Thoracic aorta endothelial cell (primary cell): Measurements from ENCODE around the gene GREB1L.

- CAGE, long polyA plus RNA: no peak
Observed at GRCh38 chr18:13087020-13087224, 95.8 kb downstream of the CEP192 start.

DNA sequence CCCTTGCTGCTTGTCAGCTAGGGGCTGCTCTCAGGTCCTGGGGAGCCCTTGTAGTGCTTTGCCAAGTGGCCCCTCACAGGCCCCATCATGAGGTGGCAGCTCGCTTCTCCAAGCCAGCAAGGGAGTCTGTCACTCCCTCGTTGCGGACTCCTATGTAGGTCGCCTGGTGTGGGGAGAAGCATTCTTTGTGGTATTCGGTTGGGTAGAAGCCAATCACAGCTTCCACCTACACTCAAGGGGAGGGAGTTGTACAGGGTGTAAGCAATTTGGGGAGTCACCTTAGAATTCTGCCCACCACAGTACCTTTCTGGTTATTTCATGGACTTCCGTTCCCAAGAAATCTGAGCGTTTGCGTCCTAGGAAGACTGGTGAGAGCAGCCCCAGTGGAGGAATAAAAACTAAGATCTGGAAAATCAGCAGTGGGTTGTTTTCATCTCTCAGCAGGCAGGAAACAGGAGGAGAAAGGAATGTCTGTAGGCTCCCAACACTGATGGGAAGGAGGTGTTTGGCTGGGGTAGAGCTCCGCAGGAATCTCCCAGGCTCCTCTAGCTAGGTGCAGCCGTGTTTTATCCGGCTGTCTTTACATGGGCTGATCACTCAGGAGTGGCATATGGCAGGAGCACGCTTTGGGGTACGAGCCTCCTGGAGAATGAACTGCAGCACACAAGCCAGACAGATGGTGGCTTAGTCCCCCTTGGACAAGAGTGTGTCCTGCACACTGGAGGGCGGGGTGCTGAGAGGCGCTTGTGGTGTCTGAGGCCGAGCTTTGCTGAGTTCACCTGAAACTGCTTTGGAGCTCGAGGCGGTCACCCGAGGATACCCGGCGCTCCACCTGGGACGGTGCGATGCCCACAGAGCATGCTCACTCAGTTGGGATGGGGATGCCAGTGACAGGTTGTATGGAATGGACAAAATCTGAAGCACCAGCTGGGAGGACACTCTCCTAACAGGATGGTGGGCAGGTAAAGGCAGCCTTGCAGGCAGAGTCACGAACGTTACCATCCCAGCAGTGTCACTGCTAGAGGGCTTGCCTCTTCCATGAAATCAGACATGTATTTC, 58.4 kb downstream of the LDLRAD4 start:
- CAGE, long polyA plus RNA: no peak

DNA sequence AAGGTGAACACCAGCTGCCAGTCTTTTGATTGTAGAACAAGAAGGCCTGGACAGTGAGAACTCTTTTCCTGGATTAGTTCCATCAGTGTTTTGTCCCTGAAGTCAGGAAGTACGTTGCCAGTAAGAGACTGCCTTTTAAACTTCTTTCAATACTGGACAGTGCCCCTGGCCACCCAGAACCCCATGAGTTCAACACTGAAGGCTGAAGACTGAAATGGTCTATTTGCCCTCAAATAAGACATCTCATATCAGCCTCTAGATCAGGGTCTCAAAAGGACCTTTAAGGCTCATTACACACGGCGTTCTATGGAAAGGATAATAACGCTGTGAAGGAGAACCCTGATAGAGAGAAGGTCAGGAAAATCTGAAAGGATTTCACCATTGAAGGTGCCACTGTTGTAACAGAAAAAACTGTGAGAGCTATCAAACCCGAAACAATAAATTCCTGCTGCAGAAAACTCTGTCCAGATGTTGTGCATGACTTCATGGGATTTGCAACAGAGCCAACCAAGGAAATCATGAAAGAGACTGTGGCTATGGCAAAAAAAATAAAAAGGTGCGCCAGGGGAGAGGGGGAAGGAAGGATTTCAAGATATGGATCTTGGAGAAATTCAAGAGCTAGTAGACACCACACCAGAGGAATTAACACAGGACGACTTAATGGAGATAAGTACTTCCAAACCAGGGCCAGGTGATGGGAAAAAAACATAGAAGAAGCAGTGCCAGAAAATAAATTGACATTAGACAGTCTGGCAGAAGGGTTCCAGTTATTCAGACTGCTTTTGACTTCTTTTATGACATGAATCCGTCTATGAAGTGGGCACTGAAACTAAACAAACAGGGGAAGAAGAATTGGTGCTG, 87.9 kb downstream of the LDLRAD4 start:
- CAGE, long polyA plus RNA: no peak

GRCh38 chr18:13377234-13377781, 158.7 kb downstream of the LDLRAD4 start:
- CAGE, long polyA plus RNA: no peak

DNA sequence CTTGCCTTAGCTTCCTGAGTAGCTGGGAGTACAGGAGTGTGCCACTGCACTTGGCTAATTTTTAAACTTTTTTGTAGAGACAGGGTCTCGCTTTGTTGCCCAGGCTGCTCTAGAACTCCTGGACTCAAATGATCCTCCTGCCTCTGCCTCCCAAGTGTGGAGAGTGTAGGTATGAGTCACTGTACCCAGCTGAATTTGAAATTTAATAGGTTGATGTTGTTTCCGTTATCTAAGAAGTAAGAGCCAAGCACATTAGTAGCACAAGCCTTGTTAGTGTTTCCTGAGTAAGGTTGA, 216.9 kb downstream of the LDLRAD4 start:
- CAGE, long polyA plus RNA: no peak

GRCh38 chr18:13470425-13471029, 252.0 kb downstream of the LDLRAD4 start:
- CAGE, long polyA plus RNA: no peak

DNA sequence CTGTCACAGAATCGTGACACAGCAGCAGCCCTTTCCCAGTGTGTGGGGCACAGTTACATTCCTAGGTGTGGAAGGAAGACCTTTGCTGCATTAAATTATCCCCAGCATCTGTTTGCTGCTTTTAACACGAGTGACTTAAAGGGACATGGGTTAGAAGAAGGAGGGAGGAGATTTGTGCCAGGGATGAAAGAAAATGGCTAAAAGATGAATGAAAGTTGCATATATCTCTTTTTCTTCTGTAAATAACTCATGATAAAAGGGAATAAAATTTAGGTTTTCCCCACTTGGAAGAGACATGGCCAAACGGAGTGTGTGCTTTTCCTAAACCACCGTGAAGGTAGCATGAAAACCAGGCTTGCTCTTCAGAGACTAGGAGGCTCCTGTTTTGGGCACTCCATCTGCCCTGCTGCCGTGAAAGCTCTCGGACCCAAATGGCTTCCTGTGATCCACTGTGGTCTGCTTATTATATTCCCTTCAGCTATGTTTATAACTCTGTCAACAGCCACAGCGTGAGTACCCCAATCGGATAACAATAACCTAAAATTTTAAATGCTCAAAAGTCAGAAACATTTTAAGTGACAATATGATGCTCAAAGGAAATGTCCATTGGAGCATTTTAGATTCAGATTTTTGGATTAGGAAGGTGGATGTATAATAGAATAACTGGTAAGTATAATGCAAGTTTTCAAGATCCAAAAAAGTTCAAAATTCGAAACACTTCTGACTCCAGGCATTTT, 236.5 kb downstream of the FAM210A start:
- CAGE, long polyA plus RNA: no peak

GRCh38 chr18:13501244-13501710, 225.1 kb downstream of the FAM210A start:
- CAGE, long polyA plus RNA: no peak

DNA sequence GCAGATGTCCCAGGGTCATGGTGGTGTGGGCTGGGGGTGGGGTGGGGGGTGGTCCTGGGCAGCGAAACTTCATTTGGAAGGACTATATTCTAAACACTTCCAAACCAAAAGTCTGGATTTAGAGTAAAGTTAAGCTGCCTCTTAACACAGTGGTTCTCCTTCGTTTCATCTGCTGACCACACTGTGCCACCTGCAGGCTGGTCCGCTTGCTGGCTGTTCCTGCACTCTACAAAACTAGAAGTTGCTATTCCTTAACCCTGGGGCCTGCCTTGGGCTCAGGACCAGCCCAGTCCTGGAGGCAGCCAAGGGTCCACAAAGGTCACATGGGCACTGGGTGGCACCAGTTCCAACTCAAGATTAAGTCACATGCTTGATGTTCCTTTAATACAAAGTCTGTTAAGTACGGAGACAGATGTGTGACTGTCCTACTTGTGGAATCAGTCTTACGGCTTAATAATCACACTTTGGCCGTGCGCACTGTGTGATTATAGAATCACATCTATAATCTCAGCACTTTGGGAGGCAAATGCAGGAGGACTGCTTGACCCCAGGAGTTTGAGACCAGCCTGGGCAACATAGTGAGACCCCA, 195.4 kb downstream of the FAM210A start:
- CAGE, long polyA plus RNA: no peak

- CAGE, long polyA plus RNA: no peak
Observed at GRCh38 chr18:13540493-13541122, 185.8 kb downstream of the FAM210A start.

DNA sequence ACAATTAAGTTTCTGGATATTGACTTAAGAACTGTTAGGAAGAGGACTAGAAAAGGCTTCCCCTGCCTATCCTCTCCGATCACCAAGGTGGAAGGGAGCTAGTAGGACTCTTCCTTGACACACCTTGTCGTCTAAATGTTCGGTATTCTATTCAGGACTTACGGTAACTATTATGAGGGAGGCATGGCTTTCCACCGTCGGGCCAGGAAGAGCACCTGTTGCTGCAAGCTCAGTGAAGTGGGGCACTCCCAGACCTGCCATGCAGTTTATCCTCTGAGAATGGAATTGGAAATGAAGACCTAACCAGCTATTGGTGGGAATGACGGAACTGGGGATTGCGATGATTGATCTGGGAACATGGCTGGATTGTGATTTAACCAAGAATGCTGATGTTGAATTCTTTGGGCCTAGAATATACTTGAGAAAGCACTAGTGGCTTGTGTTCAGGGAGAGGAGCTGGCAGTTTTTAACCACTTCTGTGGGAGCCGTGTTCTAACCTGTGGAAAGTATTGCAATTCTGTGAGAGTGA, 35.5 kb downstream of the RNMT start:
- CAGE, long polyA plus RNA: no peak

DNA sequence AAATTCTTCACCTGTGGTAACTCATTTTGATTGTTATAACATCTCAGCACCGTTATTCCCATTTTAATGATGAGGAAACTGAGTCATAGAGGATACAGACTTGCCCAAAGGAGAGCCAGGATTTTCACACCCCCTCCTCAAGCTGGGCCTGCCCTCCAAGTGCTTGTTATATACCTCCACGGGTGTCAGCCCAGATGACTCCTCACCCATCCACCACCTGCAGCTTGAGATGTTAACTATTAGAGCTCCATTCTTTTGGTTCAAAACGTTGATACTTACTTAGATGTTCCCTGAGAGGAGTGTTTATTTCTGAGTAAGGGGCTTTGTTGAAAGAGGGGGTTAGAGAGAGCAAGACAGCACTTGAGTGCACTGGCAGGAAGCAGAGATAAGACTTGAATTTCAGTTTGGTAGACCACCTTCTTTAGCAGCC, 37.1 kb downstream of the RNMT start:
- CAGE, long polyA plus RNA: no peak

DNA sequence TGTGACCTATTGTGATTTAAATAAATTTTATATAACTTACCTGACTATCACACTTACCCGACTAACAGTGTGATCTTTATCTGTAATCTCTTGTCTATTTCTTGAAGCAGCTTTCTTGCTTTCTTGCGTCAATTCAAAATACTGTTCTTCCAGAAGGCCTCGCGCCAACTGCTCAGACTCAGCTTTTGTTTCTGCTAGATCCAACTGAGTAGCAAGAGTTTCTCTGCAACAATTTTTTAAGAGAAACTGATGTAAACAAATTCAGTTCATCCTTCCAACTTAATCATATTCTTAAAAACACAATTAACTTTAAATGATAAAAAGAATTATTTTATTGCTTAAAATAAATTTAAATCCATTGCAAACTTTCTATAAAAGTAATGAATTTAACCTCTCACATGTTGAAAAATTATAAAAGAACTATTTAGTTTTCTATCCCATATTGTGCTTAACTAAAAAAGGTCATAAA, 141.3 kb downstream of the ROCK1 start:
- CAGE, long polyA plus RNA: no peak

DNA sequence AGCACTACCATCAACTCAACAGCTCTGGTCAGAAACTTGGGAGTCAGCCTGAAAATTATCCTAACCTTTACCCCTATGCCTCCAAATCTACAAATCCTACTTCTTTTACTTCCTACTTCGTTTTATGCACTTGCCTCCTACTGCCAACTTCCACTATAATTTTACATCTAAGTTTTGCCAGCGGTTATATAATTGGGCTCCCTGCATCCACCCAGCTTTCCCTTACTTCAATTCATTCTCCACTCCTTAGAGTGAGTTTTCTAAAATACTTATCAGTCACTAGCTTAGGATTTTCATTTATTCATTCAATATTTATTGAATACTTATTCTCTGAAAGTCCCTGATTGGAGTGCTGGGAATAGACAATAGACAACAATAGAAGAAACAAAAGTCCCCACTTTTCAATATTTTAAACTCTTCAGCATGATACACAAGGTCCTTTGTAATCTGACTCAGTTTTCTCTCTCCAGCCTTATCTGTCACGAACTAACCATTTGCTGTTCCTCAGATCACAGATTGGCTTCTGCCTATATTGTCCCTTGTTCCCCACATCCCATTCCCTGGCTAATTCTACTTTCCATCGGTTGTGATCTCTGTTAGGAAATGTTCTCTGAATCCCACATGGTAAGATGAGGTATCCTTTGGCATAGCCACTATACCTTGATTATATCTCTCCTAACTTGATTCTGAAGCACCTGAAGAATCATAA, 134.6 kb downstream of the ROCK1 start:
- CAGE, long polyA plus RNA: no peak

- CAGE, long polyA plus RNA: no peak
Observed at GRCh38 chr18:21006167-21006615, 105.4 kb downstream of the ROCK1 start.

DNA sequence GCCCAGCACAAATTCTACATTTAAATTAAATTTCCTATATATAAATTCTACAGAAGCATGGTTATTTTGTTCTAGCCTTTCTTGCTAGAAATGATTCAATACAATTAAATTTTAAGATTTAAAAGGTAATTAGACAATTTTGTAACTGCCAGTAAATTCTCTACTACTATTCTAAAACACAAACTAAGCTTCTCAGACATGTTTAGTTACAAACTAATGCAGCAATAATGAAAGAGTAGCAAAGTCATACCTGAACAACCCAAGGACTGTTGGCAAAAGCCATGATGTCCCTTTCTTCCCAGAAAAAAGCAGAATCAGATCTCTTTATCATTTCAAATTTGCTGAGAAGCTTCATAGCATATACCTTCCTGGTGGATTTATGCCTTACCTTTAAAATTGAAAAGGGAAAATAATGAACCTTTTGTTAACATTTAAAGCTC, 62.8 kb downstream of the ROCK1 start:
- CAGE, long polyA plus RNA: no peak

- CAGE, long polyA plus RNA: no peak
Observed at GRCh38 chr18:21079167-21079733, 32.4 kb downstream of the ROCK1 start.

GRCh38 chr18:21108409-21109549, 2.8 kb downstream of the ROCK1 start:
- CAGE, long polyA plus RNA: no peak

DNA sequence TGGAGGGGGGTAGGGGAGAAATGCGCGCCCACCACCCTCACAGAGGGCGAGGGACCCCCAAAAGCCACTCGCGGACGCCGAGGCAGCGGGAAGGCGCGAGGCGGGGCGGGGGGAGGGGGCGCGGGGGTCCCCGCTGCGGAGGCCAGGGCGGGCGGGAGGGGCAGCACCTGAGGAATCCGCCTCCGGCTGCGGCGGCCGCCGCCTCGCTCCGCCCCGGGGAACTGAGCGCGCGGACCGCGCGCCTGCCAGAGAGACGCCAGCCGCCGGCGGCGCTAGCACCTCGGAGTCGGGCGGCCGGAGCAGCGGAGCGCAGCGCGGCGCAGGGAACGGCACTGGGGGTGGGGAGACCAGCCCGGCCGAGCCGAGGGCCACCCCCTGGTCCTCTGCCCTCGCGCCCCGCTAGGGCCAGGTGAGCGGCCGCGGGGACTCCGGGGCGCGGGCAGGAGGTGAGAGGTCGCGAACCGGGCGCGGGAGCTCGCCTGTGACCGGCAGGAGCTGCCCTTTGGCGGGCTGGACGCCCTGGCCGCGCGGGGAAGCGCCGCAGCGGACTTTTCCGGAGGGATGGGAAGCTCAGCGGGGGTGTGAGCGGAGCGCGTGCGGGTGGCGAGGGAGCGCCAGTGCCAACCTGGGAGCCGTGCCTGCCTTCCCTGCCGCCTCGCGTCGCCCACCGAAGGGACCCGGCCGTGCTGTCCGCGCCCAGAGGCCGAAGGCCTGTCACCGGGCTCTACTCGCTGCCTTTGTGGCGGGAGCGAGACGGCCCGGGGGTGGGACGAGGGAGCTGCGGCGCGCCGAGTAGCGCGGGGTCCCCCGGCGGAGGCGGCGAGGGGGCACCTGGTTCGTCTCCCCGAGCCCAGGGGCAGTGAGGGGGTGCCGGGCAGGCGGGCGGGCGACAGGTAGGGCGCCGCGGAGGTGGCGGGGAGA, at the start of gene GREB1L:
Gene GREB1L, plus strand, starts transcription at position 248 of the 921 bp plus-strand sequence.
- CAGE, long polyA plus RNA: no peak

GRCh38 chr18:21439202-21439854, 161.2 kb downstream of the ESCO1 start:
- CAGE, long polyA plus RNA: no peak